T-cell (primary cell): ENCODE measurements around a stretch of chr6.

DNA sequence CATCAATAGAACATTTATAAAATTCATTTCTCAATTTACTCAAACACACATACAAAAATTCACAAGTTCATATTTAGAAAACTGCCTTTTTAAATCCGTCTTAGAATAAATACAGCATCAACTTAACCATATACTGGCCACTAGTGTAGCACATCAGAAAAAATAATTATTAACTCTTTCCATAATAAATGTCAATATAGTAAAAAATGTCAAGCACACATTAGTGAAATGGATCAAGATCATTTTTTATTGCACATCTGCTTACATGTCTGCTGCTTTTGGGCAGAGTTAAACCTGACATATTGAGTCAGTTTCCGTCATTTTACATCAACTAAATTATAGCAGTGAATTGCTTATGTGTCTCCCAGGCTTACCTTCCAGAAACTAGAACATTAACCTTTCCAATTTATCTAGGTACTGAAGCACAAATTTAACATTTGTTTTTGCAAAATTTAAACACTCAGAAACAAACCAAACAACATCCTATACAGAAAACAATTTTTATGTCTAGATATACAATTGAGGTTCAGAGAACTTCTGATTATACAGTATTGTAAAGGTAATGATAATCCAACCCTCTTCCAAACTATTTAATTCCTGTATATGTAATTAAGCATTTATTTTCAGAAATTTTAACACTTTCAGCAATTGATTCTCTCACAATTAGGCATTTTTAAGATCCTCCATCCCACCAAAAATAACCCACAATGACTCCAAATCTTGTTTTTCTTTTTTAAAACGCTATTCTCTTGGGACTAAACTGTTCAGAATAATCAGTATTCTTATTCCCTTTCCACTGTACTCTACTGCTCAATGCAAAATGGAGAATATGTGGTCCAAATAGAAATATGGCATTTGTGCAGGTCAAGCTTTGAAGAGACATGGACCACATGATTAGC is 77.3 kb downstream of the IBTK start:
- PRO-cap, 7 experiments, result no peak in any of the 7 experiments

DNA sequence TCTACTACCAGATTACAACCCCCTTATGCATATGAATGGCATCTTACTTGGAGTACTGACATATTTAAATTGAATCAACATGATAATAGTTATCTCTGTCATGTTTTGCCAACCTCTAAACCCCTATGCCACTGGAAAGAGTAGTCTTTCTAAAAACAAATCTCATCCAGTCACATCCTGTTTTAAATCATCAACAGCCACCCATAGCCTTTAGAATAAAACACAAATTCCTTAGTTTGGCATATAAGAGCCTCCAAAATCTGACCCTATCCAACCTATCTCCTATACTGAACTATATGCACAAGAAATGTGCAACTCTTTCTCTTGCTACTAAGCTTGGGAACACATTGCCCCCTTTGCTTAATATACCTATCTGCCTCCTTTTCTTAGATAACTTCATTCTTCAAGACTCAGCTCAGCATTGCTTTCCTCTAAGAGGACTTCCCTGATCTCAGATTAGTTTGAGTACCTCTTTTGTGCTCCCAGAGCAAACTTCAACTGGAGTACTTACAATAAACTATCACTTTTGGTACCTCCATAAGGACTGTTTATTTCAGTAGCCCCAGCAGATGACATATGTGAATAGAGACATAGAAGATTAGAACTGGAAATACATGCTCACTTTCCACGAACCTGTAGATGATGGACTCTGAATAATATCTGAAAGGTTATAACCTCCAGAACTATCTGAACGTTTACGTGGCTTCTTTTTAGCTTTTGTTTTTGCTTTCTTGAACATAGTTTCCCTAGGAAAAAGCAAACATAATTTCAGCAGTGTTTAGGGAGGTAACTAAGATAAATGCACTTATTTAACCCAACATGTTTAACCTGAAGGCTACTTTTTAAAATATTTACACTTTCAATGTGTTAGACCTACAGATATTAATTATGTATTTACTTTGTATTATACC is 47.8 kb downstream of the IBTK start:
- PRO-cap, 7 experiments, result no peak in any of the 7 experiments

DNA sequence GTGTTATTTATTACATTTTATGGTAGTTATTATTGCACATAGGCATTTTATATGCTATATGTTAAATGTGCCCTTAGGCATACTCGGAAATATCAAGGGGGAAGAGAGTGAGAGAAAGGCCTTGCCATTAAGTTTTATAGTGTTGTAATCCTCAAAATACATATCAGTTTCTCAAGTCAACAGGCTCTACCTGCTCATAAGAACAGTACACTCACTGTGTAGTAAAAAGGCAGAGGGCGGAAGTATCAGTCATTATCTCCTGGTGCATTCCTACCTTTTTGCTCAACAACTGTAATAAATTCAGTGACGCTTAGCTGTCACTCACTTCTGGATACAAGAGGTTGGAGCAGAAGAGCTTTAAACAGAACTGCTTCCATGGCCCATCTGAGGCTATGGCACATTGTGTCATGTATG is 33.9 kb upstream of the ME1 start:
- PRO-cap, 7 experiments, result no peak in any of the 7 experiments

GRCh38 chr6:83943559-83944201 is 84.2 kb downstream of the CYB5R4 start:
- PRO-cap, 7 experiments, result no peak in any of the 7 experiments

DNA sequence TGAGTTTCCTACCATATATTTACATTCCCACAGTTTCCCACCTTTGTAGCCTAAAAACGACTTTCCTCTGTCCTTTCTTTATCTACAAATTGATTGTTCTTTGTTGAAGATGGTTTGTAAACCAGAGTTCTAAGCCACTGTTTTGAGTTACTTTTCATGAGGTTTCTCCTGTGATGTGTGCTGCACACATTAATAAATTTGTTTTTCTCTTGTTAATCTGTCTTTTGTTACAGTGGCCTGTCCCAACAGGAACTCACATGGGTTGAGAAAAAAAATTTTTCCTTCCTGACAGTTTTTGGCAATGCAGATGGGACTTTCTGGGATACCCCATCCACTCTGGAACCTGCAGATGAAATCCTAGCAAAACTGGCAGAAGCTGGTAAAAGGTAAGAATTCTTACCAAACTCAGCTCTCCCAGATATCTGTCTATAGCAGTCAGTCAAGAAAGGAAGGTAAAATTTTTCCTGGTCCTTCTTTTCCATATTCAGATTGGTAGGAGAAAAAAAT is 88.2 kb downstream of the CEP162 start:
- PRO-cap, 7 experiments, result no peak in any of the 7 experiments

DNA sequence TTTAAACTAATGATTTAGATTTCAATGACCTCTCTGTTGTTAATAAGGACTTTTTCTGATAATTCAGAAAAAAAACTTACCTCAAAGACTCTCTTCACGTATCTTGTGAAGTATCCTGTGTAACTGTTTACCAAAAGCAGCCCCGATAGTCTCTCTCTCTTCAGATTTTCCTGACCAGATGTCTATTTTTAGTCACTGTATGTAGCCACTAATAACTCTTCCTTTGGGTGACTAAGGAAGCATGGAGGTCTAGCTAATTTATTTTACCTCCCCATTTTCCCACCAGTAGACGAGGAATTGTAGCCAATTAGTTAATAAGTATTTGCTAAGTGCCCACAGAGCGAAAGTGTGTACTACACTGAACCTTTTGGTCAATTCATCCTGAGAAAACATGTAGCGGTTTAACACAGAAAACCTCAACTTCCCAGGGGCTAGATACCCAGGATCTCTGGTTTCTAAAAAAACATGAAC is 180.7 kb downstream of the TBX18 start:
- PRO-cap, 7 experiments, result no peak in any of the 7 experiments

DNA sequence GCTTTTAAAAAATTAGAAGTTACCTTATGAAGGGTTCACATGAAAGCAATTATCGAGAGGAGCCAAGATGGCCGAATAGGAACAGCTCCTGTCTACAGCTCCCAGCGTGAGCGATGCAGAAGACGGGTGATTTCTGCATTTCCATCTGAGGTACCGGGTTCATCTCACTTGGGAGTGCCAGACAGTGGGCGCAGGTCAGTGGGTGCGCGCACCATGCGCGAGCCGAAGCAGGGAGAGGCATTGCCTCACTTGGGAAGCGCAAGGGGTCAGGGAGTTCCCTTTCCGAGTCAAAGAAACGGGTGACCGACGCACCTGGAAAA is 138.1 kb downstream of the TBX18 start:
- PRO-cap, 7 experiments, result no peak in any of the 7 experiments

GRCh38 chr6:84763054-84764115 is 1.0 kb downstream of the TBX18 start:
- PRO-cap, 7 experiments, result no peak in any of the 7 experiments

DNA sequence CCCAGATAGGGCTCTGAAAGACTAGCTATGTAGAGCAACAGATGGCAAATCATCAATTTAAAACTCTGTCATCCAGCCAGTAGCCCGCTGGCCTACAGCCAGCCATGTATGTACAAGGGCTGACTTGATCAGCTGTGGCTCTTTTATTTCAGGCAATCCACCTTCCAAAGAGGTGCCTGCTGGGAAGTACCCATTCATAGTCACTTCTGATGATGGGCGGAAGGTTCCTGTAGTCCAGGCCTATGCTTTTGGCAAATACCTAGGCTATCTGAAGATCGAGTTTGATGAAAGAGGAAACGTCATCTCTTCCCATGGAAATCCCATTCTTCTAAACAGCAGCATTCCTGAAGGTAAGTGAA is 35.2 kb downstream of the NT5E start:
- PRO-cap, 7 experiments, result no peak in any of the 7 experiments

DNA sequence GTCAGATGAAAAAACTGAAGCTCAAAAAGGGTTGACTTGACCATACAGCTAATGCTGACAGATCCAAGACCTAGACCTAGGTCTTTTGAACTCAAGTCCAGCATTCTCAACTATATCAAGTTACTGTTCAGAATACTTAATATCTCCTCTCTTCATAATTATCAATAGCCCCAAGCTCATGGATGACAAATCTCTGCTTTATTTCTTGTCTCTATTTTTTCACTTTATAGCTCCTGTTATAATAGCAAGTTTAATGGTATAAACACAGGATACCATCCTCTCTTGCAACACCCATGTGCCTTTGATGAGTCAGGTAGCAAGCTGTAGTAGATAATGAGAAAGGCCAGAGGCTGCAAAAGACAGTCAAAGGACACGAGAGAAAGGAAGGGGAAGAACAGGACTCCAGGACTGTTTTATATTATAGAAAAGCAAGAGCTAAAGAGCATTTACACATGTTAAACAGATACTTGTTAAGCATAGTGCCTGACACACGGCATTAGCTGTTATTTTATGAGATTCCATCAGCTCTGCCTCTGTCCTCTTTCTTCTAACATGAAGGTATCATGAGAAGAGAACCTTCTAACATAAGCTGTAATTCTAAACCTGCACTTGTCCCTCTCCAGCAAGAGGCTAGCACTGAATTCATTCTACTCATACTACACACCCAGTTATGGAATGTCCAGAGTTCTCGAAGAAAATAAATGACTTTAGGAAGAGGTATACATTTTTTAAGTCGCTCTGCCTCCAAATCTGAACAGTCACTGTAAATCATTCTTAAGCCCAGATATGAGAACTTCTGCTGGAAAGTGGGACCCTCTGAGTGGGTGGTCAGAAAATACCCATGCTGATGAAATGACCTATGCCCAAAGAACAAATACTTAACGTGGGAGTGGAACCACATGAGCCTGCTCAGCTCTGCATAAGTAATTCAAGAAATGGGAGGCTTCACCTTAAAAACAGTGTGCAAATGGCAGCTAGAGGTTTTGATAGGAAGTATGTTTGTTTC is 44.9 kb downstream of the NT5E start:
- PRO-cap, 7 experiments, result no peak in any of the 7 experiments

DNA sequence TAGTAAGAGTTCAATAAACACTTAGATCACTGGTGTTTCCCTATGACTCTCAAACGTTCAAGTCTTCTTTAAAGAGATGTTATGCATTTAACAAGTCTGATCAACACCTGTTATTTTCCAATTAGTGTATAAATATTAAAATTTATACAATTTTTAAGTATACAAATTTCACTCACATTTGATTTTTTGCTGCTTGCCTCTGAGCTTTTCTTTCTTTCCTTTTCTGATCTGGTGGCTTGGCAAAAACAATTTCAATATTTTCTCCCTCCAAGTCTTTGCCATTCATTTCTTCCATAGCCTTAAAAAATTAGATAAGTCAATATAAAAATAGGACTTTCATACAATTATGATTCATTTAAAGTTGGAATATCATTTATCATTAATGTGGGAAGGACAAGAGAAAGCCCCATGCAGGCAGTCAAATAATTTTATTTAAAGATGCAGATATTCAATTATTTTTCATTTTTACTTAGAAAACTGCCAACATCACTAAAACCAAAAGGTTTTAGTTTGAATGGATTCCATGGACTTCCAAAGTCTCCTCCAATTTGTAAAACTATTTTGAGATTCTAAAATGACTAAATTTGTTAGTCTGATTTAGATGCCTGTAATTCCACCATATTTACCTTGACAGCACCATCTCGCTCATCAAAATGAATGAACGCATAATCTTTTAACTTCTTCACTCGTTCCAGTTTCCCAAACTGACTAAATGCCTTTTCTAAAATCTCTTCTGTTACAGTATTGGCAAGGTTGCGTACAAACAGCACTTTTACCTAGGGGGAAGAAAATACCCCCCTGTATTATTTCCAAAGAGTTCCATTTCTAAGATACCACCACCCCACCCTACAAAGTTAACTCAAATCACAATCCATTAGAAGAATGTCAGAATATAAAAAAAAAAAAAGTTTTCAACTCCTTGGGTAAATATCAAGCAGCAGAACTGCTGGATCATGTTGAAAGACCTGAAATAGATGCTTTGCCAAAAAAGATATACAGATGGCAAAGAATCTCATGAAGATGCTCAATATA is 23.7 kb downstream of the SYNCRIP start:
- PRO-cap, 7 experiments, result no peak in any of the 7 experiments

GRCh38 chr6:85640857-85641529 is 1.7 kb downstream of the SYNCRIP start:
- PRO-cap, 7 experiments, result no peak in any of the 7 experiments

DNA sequence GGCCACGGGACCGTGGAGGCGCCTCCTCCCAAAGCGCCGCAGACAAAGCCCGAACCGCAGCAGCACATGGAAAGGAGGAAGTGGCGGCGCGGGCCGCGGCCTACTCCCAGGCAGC is 282 bp downstream of the SYNCRIP start:
- PRO-cap, 7 experiments, result peak in 3 of 7 experiments; most common plus-strand start position 67 of the sequence (in 2)

DNA sequence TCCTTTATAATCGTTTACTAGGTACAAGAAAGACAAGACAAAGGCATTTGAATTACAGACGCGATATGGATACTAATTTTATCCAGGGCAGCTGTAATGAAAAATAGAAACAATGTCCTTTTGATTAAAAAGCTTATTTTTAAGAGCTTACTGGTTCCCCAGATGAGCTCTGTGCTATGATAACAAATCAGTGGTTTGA is 1.6 kb upstream of the SYNCRIP start:
- PRO-cap, 7 experiments, result peak in 6 of 7 experiments; most common plus-strand start position 35 of the sequence (in 3)

DNA sequence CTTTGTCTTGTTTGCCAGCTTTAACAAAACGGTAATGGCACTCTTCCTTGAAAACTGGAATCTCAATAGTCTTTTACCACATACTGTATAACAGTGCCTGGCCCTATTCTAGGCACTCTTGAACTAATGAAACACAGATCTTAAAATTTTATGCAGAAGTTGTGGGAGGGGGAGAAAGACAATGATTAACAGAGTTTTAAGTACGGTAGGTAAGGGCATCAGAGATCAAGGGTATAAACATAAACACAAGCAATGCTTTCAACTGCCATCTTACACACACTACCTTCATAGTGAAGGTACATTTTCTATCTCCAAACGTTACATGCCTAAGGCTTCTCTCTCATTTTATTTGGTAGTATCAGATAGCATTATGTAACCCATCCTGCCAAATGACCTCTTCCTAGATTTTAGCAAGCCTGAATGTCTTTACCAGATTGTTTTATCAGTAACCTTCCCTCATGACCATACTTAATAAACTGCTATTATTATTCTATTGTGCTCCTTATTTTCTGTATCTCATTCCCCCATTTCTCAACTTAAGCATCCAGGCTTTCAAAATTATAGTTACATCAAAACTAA is 33.7 kb upstream of the SYNCRIP start:
- PRO-cap, 7 experiments, result no peak in any of the 7 experiments

GRCh38 chr6:86005015-86005214 is 362.2 kb upstream of the SYNCRIP start:
- PRO-cap, 7 experiments, result no peak in any of the 7 experiments

DNA sequence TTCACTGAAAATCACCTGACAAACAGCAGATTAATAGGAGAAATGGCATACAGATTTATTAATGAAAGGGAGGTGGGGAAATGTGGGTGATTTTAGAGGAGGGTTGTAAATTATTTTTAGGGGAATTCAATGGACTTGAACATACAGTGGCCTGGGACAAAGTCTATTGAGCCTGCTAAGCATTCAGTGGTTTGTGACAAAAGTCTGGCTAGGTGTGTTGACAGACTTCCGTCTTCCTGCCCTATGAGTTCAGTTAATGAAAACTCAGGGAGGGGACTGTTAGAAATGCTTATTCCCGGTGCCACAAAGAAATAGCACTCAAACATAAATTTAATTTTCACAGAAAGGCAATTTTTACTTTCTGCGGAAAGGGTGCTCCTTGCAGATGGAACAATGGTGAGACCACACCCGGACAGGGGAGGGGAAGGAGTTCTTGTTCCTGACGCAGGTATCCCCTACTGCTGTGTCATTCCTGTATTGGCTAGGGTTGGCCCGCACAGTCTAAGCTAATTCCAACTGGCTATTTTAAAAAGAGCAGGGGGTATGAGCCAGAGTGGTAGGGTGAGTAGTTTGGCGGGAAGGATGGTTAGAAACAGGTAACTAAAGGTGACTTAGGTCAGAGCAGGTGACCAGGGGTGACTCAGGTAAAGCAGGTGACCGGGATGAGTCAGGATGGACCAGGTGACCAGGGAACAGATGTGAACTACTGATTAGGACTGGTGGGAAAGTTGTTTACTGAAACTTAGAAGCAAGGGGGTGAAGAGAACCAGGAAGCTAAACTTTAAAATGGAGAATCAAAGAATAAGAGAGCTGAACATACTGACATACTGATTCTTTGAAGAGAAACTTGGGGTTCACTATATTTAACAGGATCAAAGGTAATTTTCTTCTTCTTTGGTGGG is 57.9 kb downstream of the ZNF292 start:
- PRO-cap, 7 experiments, result no peak in any of the 7 experiments

DNA sequence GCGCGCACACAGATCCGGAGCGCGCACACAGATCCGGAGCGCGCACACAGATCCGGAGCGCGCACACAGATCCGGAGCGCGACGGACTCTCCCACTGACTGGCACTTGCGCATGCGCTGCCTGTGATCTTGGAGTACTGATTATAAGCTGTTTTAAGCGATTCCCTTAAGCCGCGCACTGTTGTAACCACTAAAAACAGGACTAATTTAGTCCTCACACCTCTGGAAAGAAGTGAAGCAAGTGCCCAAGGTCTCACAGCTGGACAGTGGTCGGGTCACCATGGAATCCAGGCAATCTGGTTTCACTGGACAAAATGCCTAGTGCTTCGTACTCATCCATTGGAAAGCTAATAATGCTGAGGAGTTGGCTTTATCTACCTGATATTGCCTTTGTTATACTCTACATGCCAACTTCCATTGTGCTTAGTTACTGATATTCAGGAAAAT is 781 bp downstream of the CFAP206 start:
- PRO-cap, 7 experiments, result no peak in any of the 7 experiments

DNA sequence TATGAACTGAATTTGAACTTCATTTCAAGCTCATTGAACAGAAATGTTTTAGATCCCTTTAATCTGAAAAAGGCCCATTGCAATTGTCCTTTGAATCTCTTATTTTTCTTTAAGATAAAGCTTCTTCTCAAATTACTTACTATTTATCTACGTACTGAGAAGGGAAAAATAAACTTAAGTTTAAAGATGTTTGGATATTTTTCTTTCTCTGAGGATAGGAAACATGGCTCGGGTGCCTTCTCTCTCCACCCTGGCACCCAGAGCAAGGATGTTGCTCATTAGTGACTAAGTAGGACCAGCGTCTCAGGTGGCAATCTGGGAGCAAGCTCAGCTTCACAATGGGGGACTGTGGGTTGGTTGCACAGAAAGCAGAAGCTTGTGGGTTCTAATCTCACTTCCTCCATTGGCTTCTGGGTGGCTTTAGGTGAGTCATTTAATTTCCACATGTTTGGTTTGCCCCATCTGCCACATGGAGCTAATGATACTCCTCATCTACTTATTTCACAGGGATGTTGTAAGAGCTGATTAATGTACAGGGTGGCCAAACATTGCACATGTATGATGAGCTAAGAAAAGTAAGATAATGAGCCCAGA is 54.7 kb upstream of the AKIRIN2 start:
- PRO-cap, 7 experiments, result no peak in any of the 7 experiments

GRCh38 chr6:87848331-87848993 is 146.4 kb upstream of the AKIRIN2 start:
- PRO-cap, 7 experiments, result no peak in any of the 7 experiments